Mesenchymal stem cell of Wharton's jelly (primary cell): ENCODE measurements around a stretch of chr11.

GRCh38 chr11:93774473-93774996 lies 9.5 kb upstream of the MED17 start:
- CAGE, long polyA plus RNA, result no peak

DNA sequence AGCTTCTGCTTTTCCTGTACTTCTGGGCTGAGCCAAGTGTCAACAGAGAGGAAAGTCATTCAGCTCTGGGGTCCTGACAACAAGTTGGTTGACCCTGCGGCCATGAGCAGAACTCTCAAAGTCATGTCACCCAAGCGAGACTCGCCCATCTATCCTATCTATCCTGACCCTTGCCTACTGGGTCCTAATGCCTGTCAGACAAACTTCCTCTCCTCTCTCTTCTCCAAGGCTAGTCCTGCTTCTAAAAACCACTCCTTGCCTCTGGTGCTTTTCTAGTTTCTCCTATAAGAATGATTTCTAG lies 9.7 kb upstream of the PANX1 start:
- CAGE, long polyA plus RNA, result no peak

DNA sequence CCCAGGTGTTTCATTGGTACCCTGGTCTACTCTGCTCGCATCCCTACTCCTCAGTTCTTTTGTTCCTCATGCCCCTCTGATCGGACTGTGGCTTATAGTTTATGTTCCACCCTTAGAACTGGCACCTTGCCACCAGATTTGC lies 884 bp downstream of the PANX1 start:
- CAGE, long polyA plus RNA, result no peak

- CAGE, long polyA plus RNA, result no peak
Measured at GRCh38 chr11:94129804-94130022, 1.1 kb downstream of the PANX1 start.

GRCh38 chr11:94130033-94130584 lies 1.5 kb downstream of the PANX1 start:
- CAGE, long polyA plus RNA, result no peak

DNA sequence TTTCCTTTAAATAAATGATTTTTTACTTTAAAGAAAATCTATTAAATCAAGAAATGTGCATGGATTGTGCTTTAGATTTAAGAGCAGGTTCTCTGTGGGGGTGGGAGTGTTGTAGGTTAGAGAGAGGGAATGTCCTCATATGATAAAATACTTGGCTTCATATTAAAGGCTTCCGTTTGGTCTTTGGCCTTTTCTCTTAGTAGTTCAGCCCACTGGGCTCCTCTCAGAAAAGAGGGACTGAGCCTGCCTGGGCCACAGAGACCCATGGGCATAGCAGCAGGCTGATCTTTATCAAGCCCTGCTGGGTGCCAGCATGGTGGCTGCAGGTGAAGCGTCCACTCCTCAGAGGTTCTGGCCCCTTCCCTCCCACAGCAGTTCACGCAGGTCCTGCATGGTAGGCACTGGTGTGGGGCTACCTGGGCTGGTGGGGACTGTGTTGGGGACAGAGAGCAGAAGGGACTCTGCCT lies 4.2 kb downstream of the PANX1 start:
- CAGE, long polyA plus RNA, result no peak

DNA sequence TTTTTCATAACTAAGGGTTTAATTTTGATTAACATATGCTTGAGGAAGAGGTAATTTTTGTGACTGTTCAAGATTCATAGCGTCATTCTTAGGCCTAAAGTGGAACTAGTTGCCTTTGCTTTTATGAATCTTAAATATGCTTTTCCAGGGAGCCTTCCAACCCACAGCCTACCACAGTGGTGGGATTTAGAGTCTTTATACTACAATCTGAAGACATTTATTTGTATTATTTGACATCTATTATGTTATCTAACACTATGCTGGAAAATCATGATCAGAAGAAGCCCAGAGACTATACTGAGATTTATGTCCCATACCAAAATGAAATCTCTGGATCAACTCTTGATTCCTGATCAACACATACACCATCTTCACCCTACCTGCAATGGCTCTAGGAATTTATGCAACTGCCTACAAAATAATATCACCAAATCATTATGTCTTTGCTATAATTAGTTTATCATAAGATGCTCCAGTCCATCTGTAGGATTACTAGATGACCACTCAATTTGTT lies 6.9 kb downstream of the ANKRD49 start:
- CAGE, long polyA plus RNA, result no peak

- CAGE, long polyA plus RNA, result no peak
Measured at GRCh38 chr11:94511902-94512236, 392 bp upstream of the C11orf97 start.

DNA sequence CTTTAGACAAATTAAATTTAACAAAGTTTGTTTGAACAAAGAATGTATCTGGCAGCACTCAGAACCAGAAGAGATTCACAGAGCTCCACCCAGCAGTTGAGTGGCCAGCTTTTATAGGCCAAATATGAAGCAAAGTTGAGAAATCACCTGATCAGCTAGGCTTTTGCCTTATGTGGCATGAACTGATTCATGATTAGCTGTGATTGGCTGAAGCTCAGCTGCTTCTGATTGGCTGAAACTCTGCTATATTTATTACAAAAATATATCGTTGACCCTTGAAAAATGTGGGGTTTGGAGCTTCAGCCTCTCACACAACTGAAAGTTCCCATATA lies 62.6 kb downstream of the PIWIL4 start:
- CAGE, long polyA plus RNA, result no peak

GRCh38 chr11:94750489-94751239 lies 17.5 kb upstream of the AMOTL1 start:
- CAGE, long polyA plus RNA, result no peak

DNA sequence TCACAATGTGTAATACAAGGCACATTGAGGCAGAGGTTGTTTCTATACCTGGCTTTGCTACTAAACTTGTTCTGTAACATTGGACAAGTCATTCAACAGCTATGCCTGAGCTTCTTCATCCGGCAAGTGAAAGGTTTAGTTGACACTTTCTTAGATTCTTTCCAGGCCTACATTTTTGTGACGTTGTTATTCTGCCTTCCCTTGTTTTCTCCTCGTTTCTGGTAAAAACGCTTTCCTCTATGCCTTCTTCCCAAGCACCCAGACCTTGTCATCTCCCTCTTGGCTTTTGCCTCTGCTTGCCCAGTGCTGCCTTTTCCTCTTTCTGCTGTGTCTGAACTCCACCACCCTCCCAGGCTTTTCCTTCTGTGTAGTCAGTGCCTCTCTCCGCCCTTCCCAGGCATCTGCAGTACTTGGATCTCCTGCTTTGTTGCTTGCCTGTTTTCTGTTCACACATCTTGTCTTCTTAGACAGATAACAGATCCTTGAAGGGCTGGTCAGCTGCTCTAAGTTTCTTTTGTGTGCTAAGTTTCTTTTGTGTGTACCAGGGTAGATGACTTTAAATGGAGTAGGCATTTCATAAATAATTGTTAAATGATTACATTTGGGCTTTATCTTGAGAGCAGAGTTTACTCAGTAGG lies 1.3 kb upstream of the AMOTL1 start:
- CAGE, long polyA plus RNA, result no peak

DNA sequence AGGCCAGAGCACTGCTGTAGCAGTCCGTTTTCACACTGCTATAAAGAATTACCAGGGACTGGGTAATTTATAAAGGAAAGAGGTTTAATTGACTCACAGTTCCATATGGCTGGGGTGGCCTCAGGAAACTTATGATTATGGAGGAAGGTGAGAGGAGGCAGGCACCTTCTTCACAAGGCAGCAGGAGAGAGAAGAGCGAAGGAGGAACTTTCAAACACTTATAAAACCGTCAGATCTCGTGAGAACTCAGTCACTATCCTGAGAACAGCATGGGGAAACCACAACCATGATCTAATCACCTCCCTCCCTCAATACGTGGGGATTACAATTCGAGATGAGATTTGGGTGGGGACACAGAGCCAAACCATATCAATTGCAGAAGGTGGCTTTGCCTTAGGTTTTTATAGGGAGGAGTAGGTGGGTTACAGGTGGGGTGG lies 48.0 kb downstream of the CWC15 start:
- CAGE, long polyA plus RNA, result no peak

GRCh38 chr11:95037744-95038065 lies 12.6 kb downstream of the KDM4E start:
- CAGE, long polyA plus RNA, result no peak

DNA sequence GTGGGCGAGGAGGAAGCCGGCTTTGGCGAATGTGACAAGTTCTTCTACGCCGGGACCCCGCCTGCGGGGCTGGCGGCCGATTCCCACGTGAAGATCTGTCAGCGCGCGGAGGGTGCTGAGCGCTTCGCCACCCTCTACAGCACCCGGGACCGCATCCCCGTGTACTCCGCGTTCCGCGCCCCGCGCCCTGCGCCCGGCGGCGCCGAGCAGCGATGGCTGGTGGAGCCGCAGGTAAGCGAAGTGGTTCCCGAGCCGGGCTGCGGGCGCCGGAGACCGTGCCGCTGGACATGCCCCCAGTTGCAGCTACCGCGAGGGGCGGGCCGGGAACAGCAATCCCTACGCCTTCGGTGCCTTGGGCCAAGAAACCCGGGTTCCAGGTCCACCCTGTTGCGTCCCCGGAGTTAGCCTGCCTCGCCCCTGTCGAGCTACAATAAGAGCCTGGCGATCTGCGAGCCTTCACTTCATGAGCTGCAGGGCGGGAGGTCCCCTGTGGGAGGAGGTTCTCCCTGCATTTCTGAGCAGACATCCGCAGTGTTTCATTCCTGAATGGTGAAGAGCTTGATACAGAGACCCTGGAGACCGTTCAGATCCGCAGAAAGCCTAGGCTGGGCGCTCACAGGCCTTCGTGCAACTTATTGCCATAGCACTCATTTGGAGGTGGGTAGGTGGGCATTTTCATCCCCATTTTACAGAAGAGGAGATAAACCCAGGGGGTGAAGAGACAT lies 513 bp downstream of the ENDOD1 start:
- CAGE, long polyA plus RNA, result no peak

GRCh38 chr11:95172549-95173508 lies 58.2 kb downstream of the SESN3 start:
- CAGE, long polyA plus RNA, result no peak

GRCh38 chr11:95229371-95229834 lies 1.6 kb downstream of the SESN3 start:
- CAGE, long polyA plus RNA, result no peak

DNA sequence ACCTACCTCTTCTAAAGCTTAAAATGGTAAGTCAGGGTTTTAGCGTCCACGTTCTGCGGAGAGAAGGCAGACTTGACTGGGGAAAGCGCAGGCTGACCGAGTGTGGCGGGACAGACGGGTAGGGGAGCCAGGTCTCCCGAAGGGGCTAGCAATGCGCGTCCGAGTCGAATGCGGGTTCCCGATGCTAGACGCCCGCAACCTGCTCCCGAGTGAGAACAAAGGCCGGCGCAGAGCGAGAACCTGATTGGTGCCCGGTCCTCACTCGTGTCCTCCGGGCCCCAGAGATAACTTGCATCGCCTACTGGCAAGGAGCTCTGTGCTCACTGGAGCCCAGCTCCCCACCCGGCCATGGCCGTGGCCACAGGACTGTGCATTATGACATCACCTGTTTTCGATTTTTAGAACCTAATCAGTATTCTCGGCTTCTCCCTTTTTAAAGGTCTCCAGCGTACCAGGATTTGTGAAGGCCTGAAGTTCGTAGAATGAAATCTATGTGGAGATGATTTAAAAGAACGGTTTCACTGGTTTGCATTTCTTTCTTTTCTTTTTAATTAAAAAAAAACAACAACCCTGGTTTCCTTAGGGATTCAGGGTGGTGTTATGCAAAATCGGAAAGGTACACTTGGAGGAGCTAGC lies 1.3 kb upstream of the SESN3 start:
- CAGE, long polyA plus RNA, result no peak

DNA sequence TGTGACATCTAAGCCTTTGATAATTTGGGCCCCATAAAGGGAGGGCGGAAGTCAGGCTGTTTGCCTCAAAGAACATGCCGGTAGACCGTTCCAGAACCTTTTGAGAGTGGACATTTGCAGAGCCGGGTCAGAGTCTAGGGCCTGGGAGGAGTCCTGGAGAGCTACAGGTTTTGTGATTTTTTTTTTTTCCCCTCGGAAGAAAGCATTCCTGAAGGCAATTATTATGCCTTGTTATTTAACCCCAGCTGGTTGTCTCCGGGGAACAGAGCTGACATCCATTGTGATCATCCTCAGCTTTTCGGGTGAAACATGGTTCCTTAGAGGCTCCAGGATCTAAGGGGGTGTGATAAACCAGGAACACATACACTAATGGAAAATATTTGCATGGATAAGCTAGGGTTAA lies 68.5 kb upstream of the SESN3 start:
- CAGE, long polyA plus RNA, result no peak

GRCh38 chr11:95559830-95560366 lies 229.7 kb downstream of the FAM76B start:
- CAGE, long polyA plus RNA, result no peak

- CAGE, long polyA plus RNA, result no peak
Measured at GRCh38 chr11:95682353-95682692, 107.3 kb downstream of the FAM76B start.